HTR-8/SVneo (cell line): ENCODE measurements around the genes AP1G2, CARMIL3, IRF9 and REC8.

DNA sequence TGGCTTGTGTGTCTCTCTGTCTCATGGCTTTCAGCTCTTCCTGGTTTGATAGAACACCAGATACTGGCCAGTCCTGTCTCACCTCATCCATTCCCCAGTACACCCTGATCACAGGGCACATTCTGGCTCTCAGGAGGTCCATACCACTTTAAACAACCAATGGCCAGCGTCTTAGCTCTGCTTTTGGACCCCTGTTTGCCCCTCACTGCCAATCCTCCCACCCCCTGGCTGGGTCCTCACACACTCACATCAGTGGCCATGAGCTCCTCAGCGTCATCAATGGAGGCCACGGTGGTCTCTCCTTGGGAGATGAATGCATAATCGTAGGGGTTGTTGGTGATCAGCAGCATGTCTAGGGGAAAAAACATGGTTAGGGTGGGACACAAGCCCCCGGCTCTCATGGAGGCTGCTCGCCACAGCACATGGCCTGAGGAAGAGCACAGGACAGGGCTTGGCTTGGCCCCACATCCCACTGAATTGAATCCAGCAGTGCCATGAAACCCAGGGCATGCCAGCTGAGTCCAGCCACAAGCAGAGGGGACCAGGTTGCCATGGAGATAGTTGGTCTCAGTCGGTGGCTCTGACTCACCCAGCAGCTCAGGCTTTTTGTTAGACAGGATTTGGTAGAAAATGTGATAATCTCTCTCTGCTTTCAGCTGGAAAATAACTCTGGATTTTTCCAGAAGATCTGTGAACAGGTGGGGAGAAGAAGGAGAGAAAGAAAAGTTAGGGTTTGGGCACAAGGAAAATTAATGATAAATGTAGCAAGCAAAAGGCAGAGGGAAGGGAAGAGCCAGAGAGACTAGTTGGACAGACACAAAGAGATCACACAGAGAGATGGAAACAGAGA, 4.9 kb downstream of the MYH7 start:
- RRBS: no CpG with 5 or more reads among the region's 7 CpGs

GRCh38 chr14:23432042-23433492, 2.9 kb downstream of the MYH7 start:
- RRBS: 25% methylated on average over 1 of the region's 27 CpGs

GRCh38 chr14:23447239-23447813, 11.9 kb upstream of the MYH7 start:
- RRBS: no CpG with 5 or more reads among the region's 1 CpG

GRCh38 chr14:23483321-23483718, 13.8 kb downstream of the NGDN start:
- RRBS: no CpG with 5 or more reads among the region's 7 CpGs

DNA sequence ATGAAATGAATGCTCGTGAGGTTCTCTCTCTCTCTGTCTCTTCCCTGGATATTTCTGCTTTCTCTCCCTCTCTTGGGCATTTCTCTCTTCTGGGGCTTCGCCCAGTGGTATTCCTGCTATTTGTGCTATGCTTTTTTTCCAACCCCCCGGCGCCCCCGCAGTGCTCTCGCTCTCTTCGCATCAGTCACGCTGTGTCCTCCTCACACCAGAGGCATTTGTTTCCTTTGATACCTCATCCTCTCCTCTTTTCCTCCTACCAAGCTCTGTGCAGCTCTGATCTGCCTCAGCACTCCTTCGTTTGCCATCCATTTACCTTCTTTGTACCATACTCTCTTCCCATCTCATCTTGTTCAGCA, 2.9 kb downstream of the ZFHX2 start:
- RRBS: no CpG with 5 or more reads among the region's 9 CpGs

DNA sequence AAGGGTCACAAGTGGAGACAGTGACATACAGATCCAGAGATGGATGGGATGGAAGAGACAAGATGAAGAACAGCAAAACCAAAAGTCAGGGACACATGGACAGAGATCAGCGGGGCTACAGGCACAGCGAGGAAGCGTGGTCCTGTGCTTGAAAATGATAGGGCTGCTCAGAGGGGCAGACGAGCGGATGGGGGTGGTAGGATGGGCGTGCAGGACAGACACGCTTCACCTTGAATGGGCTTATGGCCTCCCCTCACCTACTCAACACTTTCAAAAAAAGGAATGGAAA, 1.1 kb downstream of the ZFHX2 start:
- RRBS: no CpG with 5 or more reads among the region's 7 CpGs

GRCh38 chr14:23559864-23560645, 4.0 kb downstream of the THTPA start:
- RRBS: no CpG with 5 or more reads among the region's 7 CpGs

- RRBS: no CpG with 5 or more reads among the region's 20 CpGs
Measured at GRCh38 chr14:23567667-23568123, at the start of gene AP1G2. Gene AP1G2, minus strand, starts transcription at chr14:23567791.

DNA sequence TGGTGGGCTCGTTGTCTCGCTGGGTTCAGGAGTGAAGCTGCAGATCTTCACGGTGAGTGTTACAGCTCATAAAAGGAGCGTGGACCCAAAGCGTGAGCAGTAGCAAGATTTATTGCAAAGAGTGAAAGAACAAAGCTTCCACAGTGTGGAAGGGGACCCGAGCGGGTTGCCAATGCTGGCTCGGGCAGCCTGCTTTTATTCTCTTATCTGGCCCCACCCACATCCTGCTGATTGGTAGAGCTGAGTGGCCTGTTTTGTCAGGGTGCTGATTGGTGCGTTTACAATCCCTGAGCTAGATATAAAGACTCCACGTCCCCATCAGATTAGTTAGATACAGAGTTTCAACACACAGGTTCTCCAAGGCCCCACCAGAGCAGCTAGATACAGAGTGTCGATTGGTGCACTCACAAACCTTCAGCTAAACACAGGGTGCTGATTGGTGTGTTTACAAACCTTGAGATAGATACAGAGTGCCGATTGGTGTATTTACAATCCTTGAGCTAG, 5.6 kb upstream of the JPH4 start:
- RRBS: no CpG with 5 or more reads among the region's 12 CpGs

GRCh38 chr14:24007300-24007743, 18.6 kb downstream of the DHRS4L2 start:
- RRBS: no CpG with 5 or more reads among the region's 14 CpGs

DNA sequence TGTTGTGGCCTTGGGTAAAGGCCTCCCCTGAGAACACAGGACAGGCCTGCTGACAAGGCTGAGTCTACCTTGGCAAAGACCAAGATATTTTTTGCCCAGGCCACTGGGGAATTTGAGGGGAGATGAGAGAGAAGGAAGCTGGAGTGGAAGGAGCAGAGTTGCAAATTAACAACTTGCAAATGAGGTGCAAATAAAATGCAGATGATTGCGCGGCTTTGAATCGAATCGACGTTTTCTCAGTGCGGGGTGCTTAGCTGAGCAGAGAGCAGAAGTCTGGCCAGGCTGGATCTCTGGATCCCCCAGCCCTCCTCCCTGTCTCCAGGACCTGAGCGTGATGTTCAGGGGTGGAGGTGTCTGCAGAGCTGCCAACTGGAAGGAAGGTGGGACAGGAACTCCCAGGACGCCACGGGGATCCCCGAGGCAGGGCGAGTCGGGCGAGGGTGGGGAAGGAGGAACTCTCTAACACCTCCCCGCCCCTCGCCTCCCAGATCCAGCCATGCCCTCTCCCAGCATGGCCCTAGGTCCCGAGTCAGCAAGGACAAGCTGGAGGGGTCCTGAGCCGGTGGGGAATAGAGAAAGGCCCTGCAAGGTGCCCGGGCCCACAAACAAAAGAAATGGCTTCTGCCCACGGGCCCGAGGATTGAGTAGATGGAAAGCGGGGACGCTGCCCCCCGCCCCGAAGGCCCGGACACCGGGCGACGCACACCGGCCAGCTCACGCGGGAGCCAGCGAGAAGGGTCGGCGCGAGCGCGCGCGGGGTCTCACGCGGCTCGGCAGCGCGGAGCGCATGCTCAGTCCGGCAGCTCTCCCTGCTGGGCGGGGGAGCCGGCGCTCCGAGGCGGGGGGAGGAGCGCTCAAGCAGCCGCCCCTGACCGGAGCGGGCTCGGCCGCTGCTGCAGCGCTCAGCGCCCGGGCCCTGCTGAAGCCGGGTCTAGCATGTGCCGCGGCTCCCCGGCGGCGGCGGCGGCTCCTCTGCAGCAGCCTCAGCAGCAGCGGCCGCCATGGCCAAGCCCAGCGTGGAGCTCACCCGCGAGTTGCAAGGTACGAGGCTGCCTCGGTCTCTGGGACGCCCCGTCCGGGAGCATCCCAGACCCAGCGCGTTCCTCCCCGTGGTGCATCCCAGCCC, at the start of gene CARMIL3:
CARMIL3 (plus strand) TSS at position 857 of the 1,126 bp plus-strand sequence.
- RRBS: 4% methylated on average over 45 of the region's 81 CpGs

- RRBS: 96% methylated on average over 5 of the region's 14 CpGs
Measured at GRCh38 chr14:24103281-24103828, 9.2 kb downstream of the PCK2 start.

DNA sequence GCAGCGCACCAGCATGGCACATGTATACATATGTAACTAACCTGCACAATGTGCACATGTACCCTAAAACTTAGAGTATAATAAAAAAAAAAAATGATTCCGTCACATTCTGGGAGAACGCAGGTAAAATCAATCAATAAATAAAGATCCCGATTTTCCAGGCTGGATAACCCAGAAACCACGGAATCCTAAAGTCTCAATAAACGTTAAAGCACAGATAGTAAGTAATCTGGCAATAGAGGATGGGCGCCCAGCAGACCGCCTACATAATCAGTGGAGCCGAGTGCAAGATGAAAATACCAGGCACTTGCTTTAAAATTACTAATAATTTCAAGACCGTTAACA, 1.3 kb upstream of the DCAF11 start:
- RRBS: no CpG with 5 or more reads among the region's 10 CpGs

- RRBS: no CpG with 5 or more reads among the region's 15 CpGs
Measured at GRCh38 chr14:24130867-24131739, 644 bp downstream of the FITM1 start.

GRCh38 chr14:24160735-24161885, at the start of gene IRF9:
Gene IRF9, plus strand, starts transcription at chr14:24161265.
- RRBS: no CpG with 5 or more reads among the region's 13 CpGs

DNA sequence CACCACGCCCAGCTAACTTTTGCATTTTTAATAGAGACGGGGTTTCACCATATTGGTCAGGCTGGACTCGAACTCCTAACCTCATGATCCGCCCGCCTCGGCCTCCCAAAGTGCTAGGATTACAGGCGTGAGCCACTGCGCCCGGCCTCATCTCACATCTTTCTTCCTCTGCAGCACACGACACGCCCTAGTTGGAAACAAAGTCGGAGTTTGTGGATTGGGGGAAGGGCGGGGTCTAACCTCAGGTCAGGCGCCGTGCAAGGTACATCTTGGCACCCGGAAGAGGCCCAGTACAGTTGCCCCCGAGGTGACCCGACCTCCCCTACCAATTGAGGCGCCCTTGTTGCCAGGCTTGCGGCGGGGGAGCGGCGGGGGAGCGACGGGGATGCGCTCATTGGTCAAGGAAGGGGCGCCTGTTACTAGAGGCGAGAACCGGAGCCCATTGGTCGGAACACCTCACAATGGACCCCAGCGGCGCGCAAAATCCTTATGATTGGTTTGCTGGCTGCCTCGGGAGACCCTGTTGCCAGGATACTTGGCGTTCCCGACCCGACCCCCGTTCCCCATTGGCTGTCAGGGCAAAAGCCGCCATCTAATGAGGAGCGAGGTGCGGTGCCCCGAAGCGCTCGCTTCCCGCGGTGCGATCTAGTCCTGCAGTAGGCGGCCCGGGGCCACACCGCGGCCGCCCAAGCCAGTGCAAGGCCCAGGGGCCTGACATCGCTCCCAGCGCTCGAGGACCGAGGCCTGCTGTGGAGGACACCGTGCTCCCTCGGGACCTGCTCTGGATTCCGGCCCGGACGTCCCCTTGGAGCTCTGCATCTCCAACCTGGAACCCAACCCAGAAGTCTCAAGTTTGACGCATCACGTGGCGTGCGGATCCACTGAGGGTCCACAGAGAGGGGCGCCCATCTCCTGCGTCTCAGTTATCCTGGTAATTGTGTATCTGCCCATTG, at the start of gene REC8:
REC8 (plus strand) TSS at position 646 of the 953 bp plus-strand sequence.
- RRBS: no CpG with 5 or more reads among the region's 67 CpGs

- RRBS: 92% methylated on average over 3 of the region's 12 CpGs
Measured at GRCh38 chr14:24181852-24182334, 6.7 kb downstream of the IPO4 start.

- RRBS: 3% methylated on average over 2 of the region's 22 CpGs
Measured at GRCh38 chr14:24187949-24188477, 603 bp downstream of the IPO4 start.

DNA sequence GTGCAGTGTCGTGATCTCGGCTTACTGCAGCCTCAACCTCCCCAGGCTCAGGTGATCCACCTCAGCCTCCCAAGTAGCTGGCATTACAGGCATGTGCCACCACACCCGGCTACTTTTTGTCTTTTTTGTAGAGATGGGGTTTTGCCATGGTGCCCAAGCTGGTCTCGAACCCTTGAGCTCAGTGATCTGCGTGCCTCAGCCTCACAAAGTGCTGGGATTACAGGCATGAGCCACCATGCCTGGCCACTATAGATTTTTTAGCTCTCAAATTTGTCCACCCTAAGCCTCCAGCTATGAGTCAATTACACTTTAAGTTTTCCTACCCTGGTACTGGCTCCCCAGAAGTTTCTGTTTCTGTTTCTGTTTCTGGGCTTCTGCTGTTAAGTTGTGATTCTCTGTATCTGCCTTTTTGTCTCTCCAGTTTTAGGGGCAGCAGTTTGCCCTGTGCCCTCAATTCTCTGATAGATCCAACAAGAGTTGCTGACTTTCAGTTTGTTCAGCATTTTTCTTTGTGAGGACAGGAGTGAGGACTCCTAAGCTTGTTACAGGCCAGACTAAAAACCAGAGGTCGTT, 4.3 kb upstream of the TINF2 start:
- RRBS: no CpG with 5 or more reads among the region's 6 CpGs

DNA sequence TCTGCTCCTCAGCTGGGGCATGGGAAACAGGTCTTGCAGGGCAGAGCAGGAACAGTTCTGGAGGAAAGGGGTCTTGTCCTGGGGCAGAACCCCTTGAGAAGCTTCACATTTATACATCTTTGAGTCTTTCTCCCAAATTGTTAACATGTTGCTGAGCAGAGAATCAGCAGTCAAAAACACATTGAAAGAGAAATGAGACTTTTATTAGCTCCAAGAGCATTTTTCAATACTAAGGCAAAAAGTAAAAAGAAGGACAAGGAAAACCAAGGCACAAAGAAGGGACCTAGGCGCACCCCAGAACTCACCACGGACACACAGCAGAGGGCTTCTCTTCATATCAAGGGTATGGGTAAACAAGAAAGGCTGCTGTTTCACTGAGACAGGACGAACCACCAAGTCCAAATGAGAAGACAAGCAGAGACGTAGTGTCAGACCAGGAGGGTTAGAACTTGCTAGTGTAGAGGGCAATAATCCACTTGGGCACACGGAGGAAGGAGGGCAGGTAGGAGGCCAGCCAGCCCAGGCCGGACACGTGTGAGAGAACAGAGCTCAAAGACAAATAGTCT, 9.1 kb downstream of the DHRS1 start:
- RRBS: no CpG with 5 or more reads among the region's 7 CpGs